Bile duct (tissue), 1 donor: ENCODE results near the genes SPSB3, PKD1 and RAB26.

- PRO-cap: unidirectional peak, minus-strand start at chr16:1689279
Measured at GRCh38 chr16:1689015-1689822, 11.1 kb downstream of the JPT2 start.

DNA sequence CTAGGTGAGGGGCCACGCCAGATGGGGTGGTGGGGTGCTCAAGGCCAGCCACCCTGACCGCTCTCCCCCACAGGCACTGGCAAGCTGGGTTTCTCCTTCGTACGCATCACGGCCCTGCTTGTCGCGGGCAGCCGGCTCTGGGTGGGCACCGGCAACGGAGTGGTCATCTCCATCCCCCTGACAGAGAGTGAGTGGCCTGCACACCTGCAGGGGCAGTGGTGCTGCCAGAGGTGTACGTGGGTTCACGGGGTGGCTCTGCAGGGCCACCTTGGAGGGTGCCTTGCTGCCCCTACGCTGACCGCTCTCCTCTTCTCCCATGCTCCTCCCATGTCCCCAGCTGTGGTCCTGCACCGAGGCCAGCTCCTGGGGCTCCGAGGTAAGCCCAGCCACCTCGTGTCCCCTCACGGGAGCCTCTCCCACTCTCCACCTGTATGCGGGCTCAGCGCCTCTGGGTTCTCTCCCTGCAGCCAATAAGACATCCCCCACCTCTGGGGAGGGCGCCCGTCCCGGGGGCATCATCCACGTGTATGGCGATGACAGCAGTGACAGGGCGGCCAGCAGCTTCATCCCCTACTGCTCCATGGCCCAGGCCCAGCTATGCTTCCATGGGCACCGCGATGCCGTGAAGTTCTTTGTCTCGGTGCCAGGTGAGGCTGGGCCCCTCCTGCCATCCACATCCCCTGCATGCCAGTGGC is 3.5 kb downstream of the NME3 start:
- PRO-cap: no peak

GRCh38 chr16:1769168-1769999 is 2.0 kb downstream of the NME3 start:
- PRO-cap: no peak

DNA sequence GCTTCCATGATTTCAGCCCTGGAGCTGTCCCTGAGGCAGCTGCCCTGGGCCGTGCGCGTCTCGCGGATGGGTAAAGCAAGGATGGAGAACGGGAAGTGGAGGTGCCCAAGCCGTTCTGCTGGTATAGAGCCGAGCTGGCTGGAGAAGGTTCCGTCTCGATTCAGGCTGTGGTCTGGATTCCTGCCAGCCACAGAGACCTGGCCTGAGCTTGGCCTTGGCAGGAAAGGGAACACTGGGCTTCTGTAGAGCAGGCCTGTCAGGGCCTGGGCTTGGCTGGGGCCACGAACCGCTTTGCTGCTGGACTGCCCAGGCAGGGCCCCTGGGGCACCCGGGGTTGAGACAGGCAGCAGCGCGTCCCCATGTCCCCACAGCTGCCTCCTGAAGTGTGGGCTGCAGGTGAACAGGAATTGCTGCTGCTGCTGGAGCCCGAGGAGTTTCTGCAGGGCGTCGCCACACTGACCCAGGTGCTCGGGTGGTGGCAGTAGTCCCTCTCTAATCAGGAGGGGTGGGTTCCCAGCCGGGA is 1.0 kb upstream of the MRPS34 start:
- PRO-cap: no peak

GRCh38 chr16:1775723-1776113 is 2.8 kb upstream of the MRPS34 start:
- PRO-cap: no peak

DNA sequence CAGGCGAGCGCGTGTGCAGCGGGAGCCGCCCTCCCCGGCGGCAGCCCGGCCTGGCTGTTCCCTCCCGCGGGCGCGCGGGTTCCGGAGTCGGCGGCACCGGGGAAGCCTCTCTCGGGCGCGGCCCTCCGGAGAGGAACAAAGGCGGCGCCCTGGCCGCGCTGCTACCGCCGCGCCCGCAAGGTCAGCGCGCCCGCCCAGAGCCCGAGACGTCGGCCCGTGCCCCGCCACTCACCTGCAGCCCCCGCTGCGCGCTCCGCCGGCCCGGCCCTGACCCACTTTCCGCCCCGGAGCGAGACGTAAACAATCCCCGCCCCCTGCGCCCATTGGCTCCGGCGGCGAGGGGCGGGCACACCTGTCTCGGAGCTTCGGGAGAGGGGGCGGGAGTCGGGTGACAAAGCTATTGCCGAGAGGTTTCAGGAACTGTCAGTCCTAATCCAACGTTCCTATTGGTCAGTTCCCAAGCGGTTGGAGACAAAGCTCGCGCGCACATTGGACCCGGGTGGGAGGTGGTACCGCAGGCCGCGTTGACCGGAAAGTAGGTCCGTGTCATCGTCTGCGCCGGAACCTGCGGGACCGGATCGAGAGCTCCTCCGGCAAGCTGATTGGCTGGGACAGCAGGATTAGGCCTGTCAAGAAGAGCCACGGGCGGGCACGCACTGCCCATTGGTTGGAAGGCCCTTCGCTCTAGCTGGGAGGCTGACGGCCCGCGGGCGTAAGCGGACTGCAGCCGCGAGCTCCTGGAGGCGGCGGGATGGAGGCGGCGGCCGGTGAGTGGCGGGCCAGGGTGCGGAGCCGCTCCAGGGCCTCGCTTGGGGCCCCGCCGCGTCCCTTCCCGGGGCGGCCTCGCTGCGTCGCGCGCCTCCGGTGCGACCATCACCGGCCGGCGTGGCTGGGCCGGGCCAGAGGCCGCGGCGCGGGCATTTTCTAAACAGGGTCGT is at the start of gene SPSB3:
TSS of gene SPSB3 (minus strand) at position 302 of the 938 bp plus-strand sequence.
- PRO-cap: bidirectional peak, plus-strand start at position 190 of the sequence, minus-strand start at position 269 of the sequence; unidirectional peak, plus-strand start at position 730 of the sequence

DNA sequence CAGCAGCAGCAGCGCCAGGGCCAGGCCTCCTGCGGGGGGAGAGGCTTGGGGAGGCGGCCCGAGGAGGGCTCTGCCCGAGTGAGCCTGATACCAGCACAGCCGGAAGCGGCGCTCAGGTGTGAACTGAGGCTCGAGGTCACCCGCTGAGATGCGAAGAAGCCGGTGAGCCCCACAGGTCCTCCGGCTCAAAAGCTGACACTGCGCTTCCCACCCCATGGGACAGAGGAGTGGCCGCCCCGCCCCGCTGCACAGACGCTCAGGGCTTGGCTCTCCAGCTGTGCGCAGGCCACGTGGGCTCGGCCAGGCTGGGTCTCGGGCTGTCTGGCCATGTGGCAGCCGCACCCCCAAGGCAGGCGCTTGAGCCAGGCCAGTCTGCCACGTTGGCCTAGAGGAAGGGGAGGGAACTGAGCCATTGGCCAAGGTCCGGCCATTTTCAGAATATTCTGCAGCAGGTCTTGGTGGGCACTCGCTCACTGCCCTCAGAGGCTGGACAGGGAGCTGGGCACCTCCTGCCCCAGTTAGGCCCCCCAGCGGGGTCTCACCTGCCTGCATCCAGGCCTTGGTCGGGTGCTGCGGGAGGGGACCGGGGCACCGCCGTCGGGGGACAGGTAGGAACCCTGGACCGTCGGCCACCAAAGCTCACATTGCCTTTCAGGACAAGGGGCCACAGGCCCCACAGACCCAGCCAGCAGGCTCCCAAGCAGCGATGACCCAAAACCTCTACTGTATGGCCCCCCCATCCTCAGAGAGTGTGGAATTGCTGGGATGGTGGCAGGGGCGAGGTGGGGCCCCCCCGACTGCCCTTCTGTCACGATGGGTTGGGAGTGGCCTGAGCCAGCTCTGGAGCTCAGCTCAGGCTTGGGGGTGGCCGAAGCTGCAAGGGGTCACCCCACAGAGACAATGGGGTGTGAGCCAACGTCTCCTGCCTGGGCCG is 865 bp downstream of the IGFALS start:
- PRO-cap: no peak

DNA sequence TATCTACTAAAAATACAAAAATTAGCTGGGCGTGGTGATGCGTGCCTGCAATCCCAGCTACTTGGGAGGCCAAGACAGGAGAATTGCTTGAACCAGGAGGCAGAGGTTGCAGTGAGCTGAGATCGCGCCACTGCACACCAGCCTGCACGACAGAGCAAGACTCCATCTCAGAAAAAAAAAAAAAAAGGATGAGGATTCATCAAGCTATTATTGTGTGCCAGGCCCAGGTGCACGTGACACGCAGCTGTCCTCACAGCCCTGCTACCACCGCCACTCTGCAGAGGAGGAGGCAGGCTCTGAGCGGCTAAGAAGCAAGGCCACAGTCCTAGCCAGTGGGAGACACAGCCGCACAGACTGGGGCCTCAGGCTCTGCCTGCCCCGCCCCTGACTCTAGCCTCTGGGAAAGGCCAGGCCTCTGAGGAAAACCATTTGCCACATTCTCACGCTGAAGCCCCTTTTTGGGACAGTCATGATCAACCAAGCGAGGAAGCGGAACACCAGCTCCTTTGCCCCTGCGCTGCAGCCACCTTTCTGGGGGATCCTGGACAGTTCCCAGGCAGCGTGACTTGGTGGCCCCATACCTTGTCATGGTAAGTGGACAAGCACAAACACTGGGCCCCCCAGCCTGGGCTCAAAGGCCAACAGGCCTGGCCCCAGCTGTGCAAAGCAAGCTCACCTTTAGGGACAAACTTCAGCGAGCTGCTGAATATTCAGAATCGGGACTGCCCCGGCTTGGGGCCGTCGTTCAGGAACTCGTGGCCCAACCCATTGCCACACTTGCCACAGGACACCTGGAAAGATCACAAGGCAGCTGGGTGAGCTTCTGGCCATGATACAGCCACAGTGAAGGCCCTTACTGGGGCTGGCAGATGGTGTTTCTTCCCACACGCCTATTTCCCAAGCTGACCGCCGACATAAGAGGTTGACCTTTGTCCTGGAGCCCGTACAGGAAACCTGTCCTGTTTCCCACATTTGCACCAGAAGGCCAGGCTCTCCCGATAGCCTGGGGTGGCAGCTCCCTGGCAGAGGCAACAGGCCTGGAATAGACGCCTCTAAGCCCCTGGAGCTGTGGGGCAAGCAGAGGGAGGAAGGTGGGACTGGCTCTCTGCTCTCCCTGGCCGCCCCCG is 2.5 kb downstream of the MSRB1 start:
- PRO-cap: no peak

GRCh38 chr16:1963772-1964711 is 584 bp downstream of the RPS2 start:
- PRO-cap: no peak

DNA sequence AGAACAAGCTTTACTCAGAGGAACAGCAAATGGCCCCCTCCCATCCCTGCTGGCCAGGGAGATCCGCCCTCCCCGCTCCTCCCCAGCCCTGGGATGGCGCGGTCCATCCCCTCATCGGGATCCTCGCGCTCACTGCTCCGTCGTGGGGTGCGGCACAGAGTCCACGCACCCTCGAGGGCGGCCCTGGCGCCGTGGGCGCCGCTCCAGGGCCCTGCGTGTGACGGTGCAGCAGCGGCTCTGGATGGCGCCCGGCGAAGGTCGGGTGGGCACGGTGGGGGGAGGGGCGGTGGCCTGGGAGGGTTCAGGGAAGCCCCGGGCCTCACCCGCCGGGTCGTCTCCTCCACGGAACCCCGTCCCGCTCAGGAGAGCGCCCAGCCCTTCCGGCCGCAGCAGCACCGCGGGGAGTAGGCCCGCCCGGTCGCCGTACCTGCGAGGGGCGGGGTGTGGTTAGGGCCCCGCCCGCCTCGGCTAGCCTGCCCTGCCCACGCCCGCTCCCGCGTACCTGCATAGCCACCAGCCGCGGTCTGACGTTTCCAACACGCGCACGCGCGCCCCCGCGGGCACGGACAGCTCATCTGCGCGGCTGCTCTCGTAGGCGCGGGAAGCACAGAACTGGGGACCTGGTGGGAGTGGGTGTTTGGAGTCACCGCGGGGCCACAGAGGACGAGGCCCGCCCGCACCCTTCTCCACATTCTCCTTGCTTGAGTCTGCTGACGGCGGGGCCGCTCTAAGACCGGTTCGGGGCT is 2.2 kb downstream of the NOXO1 start:
- PRO-cap: bidirectional peak, plus-strand start at position 574 of the sequence, minus-strand start at position 399 of the sequence

GRCh38 chr16:1998053-1998924 is 8.5 kb downstream of the SYNGR3 start:
- PRO-cap: no peak

DNA sequence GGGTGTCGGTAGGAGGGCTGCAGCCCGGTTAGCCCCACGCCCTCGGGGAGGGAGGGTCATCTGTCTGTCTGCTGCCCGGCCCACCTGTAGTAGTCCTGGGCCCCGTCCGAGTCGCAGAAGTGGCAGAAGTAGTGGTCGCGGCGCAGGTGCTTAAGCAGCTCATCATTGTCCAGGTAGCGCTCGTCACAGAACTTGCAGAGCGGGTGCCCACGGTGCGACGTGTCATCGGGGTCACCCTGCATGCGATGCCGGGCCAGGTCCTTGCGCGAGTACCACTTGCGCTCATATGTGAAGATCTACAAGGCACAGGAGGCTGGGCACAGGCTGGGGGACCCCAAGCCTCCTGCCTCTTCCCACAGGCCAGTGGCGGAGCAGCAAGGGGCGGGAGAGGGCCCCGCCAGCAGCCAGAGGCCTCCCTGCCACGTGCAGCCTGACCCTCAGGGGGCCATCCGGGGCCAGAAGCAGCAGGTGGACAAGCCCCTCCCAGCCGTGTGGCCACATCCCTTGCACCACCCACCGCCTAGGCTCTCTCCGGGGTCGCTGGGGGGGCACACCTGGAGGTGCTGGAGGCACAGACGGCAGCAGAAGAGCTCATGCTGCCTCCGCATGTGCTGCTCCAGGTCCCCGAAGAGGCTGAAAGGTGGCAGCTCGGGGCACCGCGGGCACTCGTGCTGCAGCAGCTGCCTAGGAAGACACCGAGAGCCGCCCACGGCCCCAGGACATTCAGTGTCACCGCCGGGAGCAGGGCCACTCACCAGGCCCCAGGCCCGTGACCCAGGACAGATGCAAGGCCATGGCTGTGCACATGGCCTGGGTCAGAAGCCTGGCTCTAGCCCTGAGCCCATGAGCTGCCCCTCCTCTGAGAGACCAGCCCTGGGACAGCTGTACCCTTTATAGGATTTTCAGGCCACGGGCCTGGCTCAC is 12.9 kb downstream of the SYNGR3 start:
- PRO-cap: no peak

GRCh38 chr16:2009260-2010058 is 10.1 kb upstream of the NPW start:
- PRO-cap: bidirectional peak, plus-strand start at chr16:2009891, minus-strand start at chr16:2009821

DNA sequence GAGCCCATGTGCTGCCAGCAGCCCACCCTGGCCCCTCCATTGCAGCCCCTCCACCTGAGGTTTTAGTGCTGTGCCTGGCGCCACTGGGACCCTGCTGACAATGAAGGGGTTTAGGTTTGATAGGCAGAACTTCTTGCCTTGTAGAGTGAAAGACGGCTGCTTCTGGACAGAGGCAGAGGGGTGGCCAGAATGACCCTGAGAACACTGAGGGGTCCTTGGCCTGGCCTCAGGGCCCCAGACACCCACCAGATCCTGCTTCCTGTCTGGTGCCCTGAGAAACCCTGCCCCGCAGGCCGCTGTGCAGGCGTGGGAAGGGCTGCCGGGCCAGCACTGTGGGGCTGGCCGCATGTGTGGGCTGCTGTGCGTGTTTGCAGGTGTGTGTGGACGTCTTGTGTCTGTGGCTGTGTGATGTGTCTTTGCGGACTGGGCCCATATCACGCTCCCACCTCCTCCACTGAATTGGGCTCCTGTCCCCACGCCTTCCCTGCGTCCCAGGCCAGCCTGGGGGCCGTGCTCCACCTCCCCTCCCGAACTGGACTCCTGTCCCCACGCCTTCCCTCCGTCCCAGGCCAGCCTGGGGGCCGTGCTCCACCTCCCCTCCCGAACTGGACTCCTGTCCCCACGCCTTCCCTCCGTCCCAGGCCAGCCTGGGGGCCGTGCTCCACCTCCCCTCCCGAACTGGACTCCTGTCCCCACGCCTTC is 7.3 kb downstream of the NHERF2 start:
- PRO-cap: no peak

- PRO-cap: no peak
Measured at GRCh38 chr16:2125956-2126993, 9.4 kb downstream of the PKD1 start.

DNA sequence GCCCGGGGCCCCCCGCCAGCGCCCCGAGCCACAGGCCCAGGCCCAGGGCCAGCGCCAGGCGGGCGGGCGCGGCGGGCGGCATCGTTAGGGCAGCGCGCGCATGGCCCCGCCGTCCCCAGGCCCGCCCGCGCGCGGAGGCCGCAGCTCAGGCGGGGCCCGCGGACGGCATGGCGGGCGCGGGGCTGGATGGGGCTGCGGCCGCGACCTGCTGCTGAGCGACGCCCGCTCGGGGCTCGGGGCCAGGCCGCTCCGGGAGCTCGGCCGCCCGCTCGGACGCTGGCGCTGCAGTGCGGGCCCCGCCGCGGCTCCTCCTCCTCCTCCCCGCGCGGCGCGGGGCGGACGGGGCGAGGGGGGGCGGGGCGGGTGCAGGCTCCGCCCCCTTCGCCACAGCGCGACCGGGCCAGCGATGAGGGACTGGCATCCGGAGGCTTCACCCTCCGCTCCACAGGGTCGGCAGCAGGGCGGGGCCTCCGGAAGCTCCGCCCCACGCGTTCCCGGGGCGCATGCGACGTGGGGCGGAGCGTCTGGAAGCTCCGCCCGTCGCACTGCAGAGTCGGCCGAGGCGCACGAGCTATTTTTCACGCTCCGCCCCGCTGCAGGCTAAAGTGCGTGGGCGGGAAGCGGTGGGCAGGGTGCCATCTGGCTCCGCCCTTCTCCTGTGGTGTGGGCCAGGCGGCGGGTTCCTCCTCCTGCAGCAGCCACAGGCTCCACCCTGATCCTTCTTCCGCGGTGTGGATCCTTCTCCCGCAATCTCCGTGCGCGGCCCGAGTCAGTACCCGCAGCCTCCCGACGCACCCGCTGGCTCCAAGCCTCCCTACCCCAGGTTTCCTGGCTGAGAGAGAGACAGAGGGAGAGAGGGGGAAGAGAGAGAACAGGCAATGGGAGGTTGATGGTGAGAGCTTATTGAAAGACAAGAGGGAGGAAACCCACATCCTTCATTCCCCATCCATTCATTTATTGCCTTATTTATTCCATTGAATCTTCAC is at the start of gene PKD1:
TSS of gene PKD1 (minus strand) at position 291 of the 986 bp plus-strand sequence.
- PRO-cap: bidirectional peak, plus-strand start at position 550 of the sequence, minus-strand start at position 289 of the sequence

DNA sequence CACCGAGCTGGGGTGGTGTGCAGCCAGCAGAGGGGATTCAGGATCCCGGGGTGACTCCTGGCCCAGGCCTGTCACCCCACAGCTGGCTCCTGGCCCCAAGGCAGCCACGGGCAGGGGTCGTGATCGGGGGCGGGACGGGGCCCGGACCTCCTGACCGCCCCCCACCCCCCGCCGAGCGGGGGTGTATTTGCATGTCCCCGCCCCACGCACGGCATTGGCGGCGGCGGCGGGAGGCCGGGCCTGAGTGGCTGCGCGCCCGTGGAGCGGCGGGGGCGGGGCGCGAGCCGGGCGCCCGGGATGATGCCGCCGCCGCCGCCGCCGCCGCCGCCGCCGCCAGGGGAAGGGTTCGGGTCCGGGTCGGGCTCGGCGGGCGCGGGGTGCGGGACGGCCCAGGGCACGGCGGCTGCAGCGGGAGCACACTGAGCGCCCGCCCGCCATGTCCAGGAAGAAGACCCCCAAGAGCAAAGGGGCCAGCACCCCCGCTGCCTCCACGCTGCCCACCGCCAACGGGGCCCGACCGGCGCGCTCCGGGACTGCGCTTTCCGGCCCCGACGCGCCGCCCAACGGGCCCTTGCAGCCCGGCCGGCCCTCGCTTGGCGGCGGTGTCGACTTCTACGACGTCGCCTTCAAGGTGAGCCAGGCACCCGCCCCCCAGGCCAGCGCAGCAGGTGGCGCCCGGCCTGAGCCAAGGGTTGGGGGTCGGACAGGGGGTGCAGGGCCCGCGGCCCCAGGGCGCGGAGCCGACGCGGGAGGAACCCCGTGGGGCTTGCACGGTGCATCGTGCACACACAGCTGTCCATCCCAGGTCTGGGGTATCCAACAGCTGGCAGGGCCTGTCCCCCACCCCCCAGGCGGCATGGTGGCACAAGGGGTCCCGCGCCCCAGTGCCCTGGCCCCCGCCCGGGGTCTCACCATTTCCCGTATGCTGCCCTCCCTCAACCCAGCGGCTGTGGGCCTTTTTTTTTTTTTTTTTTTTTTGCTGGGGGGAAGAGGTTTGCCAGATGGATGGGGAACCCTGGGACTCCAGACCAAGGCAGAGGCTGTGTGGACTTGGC is at the start of gene RAB26:
TSS of gene RAB26 (plus strand) at position 278 of the 1,055 bp plus-strand sequence.
- PRO-cap: no peak

GRCh38 chr16:2153704-2154045 is 1.9 kb upstream of the TRAF7 start:
- PRO-cap: no peak

GRCh38 chr16:2228114-2229140 is 5.0 kb downstream of the E4F1 start:
- PRO-cap: no peak

- PRO-cap: no peak
Measured at GRCh38 chr16:2233566-2234048, 2.6 kb upstream of the DNASE1L2 start.